Peritoneum (tissue), 1 donor: ENCODE measurements around the gene OSTF1.

DNA sequence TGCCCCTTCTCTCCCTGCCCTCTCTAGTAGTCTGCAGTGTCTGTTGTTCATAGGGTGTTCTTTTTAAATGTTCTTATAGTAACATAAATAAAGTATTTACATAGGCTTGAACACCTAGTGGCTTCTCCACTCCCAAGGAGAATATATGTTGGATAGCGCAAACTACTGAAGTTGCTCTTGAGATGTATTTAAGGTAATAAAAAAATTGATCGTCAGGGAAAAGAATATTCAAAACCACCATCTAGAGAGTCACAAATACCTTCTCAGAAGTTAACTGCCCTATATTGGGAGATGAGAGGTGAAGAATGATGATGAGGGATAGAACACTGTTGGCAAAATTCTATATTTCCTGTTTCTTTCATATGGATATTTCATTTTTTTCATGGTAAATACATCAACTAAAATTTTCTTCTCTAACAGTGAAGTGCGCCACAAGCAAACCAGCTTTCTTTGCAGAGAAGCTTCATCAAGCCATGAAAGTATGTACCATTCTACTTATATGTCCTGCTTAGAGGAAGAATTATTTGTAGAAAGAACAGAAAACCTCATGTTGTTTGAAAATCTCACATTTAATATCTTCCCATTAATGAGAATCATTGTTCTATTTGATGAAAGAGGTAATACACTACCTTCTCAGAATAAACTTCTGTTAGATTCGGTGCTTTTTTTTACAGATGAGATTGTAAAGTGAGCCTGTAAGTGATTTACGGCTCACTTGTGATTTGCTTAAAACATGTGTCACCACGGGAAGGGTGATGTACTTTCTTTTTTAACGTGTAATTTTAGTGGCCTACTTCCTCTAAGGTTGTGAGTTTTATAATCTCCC is 15.6 kb downstream of the ANXA1 start:
- PRO-cap: no peak

DNA sequence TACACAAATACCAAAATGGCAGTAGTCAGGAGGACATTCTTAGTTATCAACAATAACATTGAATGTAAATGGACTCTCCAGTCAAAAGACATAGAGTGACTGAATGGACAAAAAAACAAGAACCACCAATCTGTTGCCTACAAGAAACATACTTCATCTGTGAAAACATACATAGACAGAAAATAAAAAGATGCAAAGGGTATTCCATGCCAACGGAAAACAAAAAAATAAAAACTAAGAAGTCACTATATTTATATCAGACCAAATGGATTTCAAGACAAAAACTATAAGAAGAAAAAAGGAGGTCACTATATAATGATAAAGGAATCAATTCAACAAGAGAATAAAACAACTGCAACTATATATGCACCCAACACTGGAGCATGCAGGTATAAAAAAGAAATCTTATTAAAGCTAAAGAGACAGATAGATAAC is 479.4 kb upstream of the RORB start:
- PRO-cap: no peak

DNA sequence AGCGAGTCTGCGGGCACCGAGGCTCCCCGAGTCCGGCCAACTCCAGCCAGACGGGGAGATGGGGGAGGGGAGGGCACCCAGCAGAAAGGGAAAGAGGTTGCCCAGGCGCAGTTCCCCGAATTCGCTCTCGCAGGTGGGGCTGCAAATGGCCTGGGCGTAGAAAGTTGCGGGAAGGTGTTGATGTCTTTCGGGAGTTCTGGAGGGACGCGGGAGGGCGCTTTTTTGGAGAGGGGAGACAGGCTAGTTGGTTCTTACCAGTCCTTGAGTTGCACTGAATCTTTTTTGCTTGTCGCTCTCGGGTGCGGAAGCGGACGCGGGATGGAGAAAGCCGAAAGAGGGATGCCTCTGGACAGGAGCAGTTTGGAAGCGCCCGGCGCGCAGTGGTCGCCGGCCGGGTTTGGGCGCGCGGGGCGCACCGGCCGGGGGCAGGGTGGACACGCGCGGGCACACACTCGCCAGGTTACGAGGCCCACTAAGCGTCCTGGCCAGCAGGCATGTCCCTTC is 904 bp downstream of the RORB start:
- PRO-cap: no peak

- PRO-cap: bidirectional peak, plus-strand start at chr9:75088482, minus-strand start at chr9:75088216
Measured at GRCh38 chr9:75088405-75089519, at the start of gene OSTF1. OSTF1 (plus strand) TSS chr9:75088514.

- PRO-cap: no peak
Measured at GRCh38 chr9:75892233-75893482, 2.2 kb downstream of the PCSK5 start.

GRCh38 chr9:76456029-76456726 is 2.8 kb upstream of the GCNT1 start:
- PRO-cap: no peak

DNA sequence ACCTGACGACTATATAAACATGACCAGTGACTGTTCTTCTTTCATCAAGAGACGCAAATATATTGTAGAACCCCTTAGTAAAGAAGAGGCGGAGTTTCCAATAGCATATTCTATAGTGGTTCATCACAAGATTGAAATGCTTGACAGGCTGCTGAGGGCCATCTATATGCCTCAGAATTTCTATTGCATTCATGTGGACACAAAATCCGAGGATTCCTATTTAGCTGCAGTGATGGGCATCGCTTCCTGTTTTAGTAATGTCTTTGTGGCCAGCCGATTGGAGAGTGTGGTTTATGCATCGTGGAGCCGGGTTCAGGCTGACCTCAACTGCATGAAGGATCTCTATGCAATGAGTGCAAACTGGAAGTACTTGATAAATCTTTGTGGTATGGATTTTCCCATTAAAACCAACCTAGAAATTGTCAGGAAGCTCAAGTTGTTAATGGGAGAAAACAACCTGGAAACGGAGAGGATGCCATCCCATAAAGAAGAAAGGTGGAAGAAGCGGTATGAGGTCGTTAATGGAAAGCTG is 43.7 kb downstream of the GCNT1 start:
- PRO-cap: no peak

GRCh38 chr9:76866784-76867191 is 39.1 kb downstream of the PRUNE2 start:
- PRO-cap: no peak

GRCh38 chr9:76905609-76906003 is 308 bp downstream of the PRUNE2 start:
- PRO-cap: no peak

- PRO-cap: no peak
Measured at GRCh38 chr9:76912385-76913015, 6.6 kb upstream of the PRUNE2 start.

DNA sequence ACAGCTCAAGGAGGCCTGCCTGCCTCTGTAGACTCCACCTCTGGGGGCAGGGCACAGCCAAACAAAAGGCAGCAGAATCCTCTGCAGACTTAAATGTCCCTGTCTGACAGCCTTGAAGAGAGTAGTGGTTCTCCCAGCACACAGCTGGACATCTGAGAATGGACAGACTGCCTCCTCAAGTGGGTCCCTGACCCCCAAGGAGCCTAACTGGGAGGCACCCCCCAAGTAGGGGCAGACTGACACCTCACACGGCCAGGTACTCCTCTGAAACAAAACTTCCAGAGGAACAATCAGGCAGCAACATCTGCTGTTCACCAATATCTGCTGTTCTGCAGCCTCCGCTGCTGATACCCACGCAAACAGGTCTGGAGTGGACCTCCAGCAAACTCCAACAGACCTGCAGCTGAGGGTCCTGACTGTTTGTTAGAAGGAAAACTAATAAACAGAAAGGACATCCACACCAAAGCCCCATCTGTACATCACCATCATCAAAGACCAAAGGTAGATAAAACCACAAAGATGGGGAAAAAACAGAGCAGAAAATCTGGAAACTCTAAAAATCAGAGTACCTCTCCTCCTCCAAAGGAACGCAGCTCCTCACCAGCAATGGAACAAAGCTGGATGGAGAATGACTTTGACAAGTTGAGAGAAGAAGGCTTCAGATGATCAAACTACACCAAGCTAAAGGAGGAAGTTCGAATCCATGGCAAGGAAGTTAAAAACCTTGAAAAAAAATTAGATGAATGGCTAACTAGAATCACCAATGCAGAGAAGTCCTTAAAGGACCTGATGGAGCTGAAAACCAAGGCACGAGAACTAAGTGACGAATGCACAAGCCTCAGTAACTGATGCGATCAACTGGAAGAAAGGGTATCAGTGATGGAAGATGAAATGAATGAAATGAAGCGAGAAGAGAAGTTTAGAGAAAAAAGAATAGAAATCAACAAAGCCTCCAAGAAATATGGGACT is 231.8 kb downstream of the VPS13A start:
- PRO-cap: no peak

DNA sequence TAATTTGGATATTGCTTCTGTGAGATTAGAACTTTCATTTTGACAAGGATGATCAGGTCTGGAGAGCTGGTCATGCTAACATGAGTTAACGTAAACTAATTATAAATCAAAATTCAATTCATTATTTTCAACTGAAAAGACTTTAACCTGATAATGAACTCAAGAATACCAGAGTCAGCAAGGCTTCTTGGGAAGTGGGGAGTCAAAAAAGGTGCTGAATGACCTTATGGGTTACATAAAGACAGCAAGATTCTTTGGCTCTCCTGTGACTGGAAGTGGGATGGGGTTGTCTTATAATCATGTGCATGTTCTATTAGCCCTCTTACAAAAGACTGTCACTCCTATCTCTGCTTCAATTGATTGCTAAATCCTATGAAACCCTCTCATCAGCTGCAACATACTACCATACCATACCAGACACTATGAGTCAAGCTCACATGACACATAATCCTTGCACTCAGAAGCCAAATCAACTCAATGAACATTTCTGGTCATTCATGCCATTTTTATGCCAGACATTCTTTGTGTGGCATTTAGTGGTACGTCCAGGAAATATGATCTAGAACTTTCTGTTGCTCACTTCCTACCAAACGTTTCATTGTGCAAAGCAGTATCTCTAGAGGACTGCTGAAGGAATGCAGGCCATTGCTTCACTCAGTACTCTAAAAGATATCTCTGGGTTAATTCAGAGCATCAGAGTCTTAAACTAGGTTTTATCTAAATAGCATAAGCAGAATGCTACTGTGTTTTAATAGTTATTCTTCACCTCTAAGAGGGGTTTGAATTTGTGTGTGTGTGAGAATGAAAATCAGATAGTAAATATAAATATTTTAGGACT is 159.1 kb upstream of the GNA14 start:
- PRO-cap: no peak

DNA sequence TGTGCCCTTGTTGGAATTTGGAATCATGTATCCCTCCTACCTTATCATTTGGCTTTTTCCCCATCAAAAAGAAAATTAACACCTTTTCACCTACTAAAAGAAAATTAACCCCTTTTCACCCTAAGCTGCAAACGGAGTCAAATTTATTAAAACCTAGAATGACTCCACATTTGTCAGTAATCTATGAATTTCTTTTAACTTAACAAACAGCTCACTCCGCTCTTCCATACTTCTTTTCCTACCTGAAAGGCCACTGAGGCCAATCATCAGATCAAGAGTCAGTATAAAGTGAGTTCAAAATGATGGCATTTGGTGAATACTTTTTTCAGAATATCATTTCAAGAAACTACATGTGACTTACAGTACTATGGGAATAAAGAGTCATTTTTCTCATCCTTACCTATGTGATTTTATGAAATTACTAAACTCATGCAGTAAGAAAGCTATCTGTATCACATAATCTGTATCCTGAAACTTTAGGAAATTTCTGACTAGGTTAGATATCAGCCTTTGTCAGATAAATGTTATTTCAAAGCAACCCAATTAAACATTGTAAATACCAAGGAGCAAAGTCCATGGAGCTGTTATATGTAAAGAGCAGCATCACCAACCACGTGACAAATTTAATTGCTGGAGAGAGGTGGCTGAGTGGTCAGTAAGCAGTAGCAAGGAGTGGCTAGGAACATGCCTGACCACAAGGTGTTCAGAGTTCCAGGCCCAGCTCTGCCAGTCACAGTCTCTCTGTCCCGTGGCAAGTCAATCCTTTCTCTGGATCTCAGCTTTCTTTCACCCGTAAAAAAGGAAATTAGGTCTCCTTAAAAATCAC is 166.5 kb downstream of the GNAQ start:
- PRO-cap: no peak

DNA sequence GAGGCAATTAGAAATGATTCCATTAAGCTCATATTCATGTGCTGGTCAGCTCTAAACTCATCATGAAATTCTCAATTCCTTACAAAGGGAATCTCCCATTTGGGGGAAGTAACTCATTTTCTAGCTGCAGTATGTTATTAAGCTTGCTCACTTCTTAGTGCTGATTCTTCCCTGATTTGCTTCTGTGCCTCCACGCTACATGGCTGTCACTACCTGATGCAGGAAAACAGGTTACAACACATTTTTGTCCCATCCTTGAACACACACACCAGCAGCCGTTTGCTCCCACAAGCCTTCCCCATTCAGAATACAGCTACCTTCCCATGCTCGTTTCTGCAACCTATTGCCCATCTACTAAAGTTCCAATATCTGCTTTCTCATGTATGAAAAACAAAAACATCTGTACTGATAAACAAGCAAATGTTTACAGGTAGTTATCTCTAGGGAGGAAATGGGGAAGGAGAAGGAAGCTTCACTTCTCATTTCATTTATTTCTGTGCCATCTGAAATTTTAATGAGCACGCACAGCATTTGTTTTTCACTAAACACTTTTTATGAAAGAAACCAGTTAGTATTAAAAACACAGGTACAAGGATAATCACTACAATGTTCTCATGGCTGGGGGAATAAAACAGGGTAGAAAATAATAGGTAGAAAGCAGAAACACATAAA is 81.3 kb downstream of the GNAQ start:
- PRO-cap: no peak

DNA sequence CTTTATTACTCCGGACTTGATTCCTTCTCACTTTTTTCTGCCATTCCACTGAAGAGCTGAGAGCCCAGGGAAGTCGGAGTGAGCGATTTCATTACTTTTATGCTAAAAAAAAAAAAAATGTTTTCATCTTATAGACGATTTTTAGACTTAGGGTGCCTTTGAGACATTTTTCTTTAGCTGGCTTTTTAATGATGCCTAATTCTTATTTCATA is 2.3 kb downstream of the TLE4 start:
- PRO-cap: no peak

- PRO-cap: no peak
Measured at GRCh38 chr9:79574659-79575108, 2.9 kb downstream of the TLE4 start.

GRCh38 chr9:79687671-79687925 is 115.8 kb downstream of the TLE4 start:
- PRO-cap: no peak

DNA sequence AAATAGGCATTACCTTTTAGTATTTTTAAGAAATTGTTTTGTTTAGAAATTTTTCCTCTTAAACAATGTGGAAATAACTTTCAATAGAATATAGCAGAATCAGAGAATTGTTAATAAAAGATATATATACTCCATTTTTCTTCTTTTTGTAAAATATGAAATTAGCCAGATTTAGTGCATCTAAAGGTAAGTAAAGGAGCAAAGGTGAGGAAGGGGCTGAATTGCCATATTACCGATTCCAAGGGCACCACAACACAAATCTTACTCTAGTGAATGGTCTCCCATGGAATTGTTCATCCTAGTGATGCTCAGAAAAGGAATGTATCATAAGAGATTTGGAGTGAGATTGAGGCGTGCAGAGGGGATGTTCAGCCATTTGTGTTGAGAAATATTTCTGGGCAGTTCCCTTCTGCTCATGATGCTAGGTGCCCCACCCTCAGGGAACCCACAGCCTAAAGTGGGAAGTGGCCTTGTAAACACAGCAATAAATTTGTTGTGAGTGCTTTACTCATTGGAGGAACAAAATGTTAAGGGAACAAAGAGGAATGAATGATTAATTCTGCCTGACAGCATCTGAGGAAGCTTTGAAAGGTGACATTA is 129.8 kb downstream of the TLE4 start:
- PRO-cap: no peak

- PRO-cap: no peak
Measured at GRCh38 chr9:81371869-81372158, 317.5 kb downstream of the TLE1 start.

DNA sequence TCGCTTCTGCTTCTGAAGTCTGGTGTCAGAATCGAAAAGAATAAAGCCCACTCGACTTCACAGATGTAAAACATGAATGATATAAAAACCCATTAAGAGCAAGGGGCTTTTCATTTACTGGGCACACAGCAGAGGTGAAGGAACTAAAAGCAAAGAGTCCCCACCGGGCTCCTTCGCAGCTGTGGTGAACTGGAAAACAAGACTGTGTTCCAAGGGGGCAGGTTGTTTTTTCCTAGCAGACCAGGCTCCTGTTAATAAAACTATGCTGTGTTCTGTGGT is 91.7 kb downstream of the TLE1 start:
- PRO-cap: no peak